Bronchus fibroblast of lung (primary cell): ENCODE measurements around the genes RRP9, POC1A, TWF2 and GNL3.

DNA sequence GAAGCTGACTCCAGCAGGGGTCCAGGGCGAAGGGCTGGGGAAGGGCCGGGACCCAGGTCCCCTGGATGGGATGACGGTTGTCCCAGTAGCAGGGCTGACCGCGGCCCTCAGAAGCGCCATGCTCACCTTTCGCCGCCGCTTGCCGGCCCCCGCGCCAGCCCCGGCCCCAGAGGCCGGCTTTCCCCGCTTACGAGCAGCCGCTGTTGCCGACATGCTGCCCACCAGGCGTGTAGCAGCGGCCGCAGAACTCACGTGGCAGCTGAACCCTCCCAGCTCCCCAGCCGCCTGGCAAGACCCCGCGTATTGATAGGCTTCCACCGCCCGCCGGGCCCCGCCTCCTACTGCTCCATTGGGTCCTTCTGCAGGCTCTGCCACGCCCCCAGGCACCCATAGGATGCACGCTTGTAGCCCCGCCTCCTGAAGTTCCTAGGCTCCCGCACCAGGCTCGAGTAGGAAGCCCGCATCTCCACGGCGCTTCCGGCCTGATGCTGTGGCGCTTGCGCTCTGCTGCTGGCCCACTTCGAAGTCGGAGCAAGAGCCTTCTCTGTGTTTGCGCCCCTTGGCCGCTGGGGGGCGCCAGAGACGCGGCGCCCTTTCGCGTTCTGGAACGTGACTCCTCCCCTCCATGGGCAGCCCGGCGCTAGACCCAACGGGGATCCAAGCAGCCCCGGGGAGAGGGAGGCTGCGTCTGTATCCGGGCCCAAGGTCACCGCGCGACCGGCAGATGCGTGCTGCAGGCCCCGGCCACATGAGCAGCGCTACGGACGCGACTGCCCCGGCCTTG, at the start of gene RRP9:
Gene RRP9, minus strand, starts transcription at position 250 of the 784 bp plus-strand sequence.
- RAMPAGE, long total RNA, result no peak

DNA sequence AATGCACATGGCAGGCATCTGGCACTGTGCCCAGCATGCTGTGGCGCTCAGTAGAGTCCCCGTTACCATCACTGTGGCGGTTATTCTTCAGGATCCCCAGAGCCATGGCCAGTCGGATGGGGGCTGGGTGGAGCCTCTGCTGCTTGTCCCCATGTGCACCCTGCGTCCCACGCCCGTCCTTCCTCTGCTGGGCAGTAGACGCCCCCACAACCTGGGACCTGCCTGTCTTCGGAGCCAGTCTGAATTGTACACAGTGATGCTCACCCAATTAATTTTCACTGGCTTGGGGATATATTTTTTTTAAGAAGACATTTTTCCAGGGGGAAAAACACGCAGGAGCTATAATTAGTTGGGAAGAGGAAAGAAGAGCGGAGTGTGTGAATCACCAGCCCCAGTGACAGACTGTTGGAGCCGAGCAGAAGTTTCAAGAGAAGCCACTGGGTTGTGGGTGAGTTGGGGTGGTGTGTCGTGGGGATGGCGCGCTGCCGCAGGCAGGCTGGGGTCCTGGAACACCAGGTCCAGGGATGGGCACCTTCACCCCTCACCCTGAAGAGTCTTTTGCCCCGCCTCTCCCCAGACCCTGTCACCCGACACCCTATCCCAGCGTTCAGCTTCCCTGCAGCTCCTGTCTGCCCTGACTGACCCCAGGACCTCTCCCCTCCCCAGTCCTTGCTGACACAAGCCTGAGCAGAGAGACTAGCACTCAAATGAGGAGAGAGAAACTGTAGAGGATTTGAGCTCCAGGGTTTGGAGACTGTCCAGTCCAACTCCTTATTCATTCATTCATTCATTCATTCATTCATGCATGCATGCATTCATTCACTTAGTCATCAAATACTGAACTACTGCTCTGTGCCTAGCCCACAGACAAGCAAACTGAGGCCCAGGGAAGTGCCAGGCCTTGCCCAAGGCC, 27.0 kb upstream of the RPL29 start:
- RAMPAGE, long total RNA, result no peak

GRCh38 chr3:52024992-52025399, 29.3 kb upstream of the RPL29 start:
- RAMPAGE, long total RNA, result no peak

- RAMPAGE, long total RNA, result no peak
These were observed at the start of gene POC1A for GRCh38 chr3:52154059-52154626. Gene POC1A, minus strand, starts transcription at chr3:52154423.

DNA sequence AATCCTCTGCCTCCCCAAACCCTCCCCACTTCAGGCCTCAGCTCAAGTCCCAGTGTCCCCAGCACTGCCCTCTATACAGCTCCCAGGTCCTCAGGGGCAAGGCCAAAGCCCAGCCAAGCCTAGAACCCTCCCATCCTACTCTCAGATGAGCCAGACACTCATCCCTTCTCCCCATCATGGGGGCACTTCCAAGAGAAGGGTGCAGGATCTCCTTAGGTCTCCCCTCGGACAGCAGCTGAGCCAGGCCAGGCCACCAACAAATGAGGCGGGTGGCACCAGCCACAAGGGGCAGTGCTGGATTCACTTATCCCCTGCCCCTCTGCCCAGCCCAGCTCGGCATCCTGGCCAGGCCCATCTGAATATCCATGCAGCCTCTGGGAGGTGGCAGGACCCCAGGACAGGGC, 4.6 kb downstream of the TWF2 start:
- RAMPAGE, long total RNA, result no peak

DNA sequence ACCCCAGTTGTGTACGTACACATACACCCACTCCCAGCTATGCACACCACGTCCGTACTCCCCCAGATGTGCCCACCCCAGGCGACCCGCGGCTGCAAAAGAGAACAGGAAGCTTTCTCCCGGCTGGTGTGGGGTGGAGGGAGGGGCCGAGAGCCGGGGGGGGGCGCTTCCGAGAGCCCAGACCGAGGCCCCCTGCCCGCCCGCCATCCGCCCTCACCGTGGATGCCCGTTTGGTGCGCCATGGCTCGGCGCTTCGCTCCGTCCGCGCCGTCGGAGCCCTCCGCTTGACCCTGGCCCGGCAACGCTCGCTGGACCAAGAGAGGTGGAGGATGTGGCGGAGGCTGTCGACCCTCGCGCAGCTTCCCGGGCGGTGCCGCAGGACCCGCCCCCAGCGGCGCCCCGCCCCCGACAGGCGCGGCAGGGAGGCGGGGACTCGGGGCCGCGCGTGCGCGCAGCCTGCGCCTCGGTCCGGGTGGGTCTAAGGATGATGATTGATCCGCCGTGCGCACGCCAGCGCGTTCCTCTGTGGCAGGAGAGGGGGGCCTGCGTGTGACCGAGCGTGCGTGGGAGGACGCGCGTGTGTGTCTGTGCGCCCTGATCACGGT, at the start of gene TWF2:
Gene TWF2, minus strand, starts transcription at position 384 of the 605 bp plus-strand sequence.
- RAMPAGE, long total RNA, result start-site peak on the minus strand centred at position 334 of the sequence, 87 bp wide, 554 and 111 reads in 2 replicates

GRCh38 chr3:52276956-52278024, 1.2 kb downstream of the WDR82 start:
- RAMPAGE, long total RNA, result no peak

- RAMPAGE, long total RNA, result no peak
These were observed 10.3 kb upstream of the DNAH1 start for GRCh38 chr3:52305455-52306547.

GRCh38 chr3:52399419-52399988, 10.3 kb downstream of the BAP1 start:
- RAMPAGE, long total RNA, result no peak

DNA sequence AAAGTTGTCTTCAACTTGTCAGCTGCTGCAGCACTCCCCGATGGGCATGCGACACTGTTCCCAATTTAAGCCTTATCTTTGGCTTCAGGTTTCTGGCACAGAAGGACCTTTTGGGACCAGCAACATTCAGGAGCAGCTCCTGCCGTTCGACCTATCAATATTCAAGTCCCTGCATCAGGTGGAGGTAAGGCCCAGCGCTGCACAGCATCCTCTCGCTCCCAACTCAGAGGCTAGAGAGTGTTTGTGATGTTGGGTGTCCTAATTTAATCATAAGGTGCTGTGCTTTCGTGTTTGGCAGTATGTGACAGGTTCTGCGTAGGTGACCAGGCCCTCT, 16.8 kb downstream of the NISCH start:
- RAMPAGE, long total RNA, result no peak

GRCh38 chr3:52480760-52481384, 14.3 kb upstream of the STAB1 start:
- RAMPAGE, long total RNA, result no peak

- RAMPAGE, long total RNA, result no peak
These were observed 9.5 kb upstream of the STAB1 start for GRCh38 chr3:52485694-52485946.

- RAMPAGE, long total RNA, result no peak
These were observed 8.6 kb downstream of the NT5DC2 start for GRCh38 chr3:52524936-52525621.

- RAMPAGE, long total RNA, result no peak
These were observed 649 bp downstream of the UQCC5 start for GRCh38 chr3:52536866-52537642.

DNA sequence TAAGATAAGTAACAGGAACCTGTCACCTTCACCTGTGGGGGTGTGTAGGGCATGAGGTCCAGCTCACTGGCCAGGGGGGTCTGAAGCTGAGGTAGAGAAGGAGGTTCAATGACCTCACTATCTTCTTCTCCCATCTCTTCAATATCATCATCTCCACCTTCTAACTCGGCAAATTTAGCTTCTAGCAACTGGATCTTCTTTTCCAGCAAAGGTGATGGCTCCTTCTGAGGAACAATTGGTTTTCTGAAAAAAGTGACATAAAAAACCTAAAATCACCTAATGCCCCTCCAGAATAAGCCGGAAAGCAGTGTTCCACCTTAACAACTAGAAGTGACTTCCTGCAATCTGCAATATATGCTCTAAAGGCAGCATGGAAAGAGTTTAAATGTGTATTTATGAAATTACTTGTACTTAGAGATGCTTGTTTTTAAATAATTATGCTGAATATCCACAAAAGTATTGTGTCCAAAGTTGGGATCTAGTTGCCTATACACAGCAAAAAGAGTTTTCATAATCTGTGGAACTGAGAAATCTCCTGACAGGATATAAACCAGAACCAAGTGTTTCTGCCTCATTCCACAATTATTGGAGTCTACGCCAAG, 26.9 kb downstream of the UQCC5 start:
- RAMPAGE, long total RNA, result no peak

DNA sequence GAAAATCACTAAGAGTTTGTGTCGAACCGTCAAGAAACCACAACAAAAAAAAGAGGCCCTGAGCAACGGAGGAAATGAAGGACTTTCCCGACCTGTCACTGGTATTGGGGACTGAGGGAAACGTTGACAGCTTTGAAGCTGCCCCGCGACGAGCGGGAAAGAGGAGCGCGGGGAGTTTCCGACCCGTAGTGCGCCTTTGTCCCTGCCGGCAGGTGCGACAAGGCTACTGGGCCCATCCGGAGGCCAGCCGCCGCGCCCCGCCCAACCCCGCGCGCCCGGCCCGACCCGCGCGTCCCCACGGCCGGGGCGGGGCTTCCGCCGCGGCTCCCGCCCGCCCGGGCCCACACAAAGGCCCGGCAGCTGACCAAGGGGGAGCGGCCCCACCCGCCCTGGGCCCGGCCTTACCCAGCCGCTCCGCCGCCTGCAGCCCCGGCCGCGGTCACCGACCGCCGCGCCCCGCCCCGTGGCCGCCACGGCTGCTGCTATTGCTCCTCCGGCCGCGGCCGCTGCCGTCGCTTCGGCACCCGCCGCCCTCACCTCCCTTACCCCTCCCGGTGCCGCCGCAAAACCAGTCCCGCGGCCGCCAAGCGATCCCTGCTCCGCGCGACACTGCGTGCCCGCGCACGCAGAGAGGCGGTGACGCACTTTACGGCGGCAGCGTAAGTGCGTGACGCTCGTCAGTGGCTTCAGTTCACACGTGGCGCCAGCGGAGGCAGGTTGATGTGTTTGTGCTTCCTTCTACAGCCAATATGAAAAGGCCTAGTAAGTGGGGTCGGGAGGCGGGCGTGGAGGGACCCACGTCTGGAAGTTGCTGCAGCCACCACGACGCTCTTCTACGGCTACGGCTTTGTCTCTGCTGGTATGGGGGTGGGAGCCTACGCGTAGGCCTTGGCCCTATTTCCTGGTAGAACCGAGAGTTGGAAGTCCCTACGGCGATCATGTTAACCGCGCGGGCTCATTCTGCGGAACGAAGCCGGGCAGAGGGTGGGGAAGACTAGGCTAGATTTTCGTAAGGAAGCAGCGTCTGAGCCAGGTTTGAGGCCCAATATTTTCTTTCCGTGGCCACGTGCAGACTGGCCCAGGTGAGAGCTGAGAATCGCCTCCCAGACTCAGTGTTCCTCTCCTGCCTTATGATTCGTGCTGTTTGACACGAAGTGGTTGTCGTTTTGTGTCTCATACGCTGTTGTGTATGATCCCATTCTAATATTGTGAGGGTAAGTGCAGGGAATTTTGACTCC, at the start of gene GNL3:
Gene GNL3, plus strand, starts transcription at position 689 of the 1,238 bp plus-strand sequence.
- RAMPAGE, long total RNA, result no peak

DNA sequence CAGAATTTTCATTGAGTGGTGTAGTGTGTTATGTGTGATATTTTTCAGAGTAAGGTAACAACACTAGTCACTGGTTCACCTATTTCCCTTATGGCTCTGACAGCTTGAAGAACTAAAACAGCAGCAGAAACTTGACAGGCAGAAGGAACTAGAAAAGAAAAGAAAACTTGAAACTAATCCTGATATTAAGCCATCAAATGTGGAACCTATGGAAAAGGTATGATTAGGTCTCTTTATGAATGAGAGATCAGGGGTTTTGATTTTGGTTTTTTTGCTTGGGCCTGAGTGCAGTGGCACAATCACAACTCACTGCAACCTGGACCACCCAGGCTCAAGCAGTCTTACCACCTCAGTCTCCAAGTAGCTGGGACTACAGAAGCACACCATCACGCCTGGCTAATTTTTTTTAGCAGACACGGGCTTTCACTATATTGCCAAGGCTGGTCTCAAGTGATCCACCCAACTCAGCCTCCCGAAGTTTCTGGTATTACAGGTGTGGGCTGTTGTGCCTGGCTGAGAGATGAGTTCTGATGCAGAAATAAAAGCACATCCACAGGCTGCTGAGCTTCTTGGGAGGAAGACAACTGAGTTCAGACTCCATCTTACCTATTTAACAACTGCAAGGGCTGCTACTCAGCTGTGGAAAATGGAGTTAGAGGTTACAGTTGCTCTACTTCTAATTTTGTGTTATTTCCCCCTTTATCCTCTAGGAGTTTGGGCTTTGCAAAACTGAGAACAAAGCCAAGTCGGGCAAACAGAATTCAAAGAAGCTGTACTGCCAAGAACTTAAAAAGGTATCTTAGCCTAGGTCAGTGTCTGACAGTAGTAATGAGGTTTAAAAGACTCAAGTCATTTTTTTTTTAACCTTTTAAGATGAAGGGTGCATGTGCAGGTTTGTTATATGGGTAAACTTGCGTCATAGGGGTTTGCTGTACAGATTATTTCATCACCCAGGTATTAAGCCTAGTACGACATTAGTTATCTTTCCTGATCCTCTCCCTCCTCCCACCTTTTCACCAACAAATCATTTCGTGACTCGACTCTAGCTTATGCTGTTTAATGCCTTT, 1.9 kb downstream of the GNL3 start:
- RAMPAGE, long total RNA, result no peak

- RAMPAGE, long total RNA, result no peak
These were observed 1.7 kb downstream of the SPCS1 start for GRCh38 chr3:52707253-52708308.

- RAMPAGE, long total RNA, result no peak
These were observed 9.9 kb downstream of the ITIH4 start for GRCh38 chr3:52820238-52821258.

DNA sequence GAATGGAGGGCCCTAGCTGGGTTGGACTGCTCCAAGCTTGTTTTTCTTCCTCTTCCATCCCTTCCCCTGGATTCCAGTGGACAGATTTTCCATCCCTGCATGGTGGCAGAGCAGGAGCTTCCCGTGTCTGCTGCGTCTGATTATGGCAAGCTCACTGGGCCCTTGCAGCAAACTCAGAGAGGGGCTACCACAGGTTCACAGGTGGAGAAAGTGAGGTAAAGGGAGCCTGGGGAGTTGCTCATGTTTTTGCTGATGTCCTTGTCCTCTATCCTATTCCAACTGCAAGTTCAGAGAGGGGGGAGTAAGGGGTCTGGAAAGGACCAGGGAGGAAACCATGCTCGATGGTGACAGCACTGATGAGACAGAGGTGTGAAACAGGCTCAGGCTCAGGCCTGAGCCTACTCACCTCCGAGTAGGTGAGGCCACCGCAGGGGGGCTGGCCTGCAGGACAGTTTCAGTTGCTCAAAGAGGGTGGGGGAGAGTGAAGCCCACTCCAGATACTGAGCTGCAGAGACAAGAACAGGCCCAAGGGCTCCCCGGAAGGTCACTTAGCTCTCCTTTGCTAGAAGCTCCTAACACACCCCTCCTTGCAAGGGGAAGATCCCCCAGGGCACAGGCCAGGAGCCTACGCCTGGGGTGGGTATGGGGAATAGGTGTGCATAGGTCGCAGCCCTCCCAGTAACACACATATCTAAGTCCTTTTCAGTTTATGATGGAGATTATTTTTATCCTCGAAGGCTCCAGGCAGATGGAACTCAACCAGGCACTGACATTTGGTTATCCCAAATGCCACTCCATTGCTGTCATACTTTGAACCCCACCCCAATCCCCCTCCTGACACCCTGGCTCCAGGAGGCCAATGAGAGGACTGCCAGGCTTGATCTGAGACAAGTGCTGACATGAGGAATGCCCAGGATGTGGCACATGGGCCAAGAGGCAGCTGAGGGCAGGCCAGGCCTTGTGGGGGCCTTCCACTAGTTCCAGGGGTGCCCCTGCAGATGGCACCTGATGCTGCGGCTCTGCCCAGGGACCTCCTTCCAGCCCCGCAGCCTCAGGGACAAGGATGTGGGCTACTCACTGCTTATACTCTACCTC, 911 bp upstream of the MUSTN1 start:
- RAMPAGE, long total RNA, result no peak